Choroid plexus epithelial cell (primary cell): ENCODE measurements around a stretch of chr18.

DNA sequence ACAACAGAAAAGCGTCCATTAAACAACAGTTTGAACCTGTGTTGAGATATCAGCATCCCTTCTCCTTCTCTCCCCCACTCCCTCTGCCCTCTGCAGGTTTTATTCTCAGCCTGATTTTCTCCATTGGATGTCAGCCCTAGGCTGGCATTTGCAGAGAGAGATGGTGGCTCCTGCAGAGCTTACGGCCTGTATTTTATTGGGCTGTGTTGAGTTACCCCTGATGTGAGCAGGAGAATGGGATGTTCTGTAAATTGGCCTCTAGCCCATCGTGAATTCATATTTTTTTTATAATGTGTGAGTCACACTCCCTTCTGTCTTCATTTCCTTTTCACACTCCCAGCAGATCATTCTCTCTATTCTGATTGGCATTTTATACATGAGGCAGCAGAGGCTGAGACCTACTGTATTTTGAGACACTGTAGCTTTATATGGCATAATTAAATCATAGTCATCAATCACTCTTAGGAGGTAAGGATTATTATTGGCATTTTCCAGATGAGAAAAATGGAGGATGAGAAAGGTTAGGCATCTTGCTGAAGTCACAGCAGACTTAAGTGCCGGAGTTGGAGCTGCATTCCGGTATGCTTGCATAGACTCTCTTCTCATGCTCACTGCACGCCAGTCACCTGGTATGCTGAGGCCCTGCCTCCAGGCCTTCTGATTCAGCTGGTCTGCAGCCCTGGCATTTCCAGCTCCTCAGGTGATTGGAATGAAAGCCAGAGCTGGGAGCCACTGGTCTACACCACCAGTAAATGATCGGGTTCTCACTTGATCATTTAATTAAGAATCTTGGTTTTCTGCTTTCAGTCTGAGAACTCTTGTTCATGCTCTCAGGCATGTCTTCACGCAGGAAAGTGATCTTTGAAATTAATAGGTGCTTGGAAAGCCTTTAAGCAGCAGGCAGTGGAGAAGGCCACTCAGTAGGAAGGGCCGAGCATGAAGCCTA lies 142.4 kb downstream of the NEDD4L start:
- RRBS = no CpG with 5 or more reads among the region's 9 CpGs

DNA sequence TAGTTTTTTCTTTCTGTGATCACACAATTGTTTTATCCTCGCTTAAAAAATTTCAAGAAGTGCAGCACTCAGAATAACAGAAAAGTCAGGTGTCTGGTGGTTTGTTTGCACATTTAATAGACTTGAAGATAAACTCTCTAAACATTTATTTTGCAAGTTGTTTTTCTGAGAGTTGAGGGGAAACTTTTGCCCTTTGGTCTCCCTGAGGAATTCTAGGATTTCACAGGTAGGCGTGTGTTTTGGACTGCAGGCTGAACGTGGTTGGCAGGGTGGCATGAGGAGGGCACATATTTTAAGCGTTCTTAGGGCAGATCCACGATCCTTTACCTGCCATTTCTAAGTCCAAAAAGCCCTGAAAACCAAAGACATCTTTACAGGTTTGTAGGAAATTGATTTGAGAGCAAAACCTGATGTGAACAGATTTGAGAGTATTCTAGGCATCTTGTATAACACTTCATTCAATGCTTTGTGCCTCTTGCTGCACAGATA lies 188.7 kb downstream of the NEDD4L start:
- RRBS = no CpG with 5 or more reads among the region's 5 CpGs

DNA sequence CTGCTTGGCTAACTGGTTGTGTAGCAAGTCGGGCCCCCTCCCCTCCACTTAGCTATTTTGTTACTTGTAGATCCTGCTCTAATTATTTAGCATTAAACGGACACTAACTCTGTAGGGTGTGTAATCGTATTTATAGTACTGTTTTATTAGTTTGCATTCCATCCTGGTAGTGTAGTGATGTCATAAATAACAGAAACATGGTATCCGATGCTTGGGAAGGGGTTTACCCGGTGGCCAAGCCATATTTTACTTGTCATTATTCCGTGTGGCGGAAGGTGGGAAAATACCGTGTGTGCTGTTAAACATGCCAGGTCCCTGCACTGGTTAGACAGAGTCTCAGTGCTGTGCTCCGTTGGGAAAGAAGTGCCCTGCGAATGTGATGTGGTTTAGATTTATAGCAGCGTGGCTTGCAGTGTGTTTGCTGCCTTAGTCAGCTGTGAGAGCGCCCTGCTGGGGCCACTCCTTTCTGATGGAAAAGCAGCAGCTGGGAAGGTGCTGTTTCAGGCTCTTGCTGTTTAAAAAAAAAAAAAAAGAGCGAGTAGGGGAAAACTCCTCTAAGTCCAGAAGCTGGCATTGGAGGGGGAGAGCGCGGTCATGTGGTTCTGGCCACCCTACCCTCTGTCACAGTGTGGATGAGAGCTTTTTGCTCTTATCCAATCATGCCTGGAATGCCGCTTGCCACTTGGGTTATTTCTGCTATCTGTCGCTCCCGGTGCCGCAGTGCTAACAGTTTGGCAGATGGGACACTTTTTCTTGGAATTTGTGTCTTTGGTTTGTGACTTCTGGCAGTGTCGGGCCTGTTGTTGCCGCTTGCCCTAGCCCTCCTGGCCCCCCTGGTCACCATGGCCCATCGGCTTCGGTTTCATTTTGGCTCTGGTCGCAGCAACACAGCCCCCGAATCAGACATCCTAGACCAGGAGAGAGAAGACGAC lies 211.0 kb downstream of the NEDD4L start:
- RRBS = no CpG with 5 or more reads among the region's 26 CpGs

DNA sequence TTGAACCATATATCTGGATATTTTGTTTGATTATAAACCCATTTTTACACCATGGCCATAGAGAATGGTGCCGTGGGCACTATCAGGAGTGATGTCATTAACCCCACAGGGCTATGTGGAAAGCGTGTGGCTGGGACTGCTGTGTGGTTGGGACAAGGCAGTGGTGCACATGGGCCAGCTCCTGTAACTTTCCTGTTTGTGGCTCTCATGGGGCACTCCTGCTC lies 240.6 kb downstream of the NEDD4L start:
- RRBS = no CpG with 5 or more reads among the region's 2 CpGs

DNA sequence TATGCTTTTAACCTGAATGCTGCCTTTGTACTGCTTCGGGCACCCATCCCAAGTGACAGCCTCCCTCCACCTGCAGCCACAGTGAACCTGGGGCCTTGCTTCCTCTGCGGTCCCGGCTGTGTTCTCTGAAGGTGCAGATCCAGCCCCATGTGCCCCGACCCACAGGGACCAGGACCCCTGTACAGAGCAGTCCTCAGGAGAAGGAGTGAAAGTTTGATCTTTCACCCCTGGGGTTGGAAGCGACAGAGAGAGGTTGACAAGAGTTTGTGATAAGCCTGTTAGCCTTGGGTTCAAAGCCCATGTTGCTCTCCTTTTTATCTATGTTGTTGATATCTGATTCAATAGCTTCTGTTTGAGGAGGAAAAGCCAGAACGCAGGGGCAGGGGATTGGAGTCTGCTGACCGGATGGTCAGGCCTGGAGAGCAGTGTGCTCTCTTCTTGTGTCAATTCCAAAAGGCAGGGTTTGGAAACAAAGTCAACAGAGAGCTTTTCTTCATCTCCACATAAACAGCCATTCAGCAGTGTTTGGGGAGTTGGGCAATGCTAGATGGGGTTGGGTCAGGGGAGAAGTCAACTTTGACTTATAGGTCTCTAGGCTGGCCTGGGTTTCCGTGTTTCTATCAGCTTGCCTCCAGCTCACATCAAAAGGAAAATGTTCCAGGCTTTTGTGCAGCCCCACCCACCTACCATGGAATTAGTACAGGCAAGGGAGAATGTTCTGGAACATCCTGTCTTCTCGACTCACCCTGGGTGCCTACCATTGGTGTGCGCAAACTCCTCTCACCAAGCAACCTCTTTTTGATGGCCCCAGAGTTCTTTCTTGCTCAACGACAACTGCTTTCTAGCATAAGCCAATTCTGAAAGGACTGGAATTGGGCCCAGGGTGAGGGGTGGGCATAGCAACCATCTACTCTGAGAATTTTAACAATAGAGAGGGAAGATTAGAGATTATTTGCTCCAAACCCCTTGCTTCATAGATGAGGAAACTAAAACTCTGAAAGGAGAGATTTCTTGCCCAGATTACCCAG lies 214.9 kb downstream of the ALPK2 start:
- RRBS = no CpG with 5 or more reads among the region's 11 CpGs

DNA sequence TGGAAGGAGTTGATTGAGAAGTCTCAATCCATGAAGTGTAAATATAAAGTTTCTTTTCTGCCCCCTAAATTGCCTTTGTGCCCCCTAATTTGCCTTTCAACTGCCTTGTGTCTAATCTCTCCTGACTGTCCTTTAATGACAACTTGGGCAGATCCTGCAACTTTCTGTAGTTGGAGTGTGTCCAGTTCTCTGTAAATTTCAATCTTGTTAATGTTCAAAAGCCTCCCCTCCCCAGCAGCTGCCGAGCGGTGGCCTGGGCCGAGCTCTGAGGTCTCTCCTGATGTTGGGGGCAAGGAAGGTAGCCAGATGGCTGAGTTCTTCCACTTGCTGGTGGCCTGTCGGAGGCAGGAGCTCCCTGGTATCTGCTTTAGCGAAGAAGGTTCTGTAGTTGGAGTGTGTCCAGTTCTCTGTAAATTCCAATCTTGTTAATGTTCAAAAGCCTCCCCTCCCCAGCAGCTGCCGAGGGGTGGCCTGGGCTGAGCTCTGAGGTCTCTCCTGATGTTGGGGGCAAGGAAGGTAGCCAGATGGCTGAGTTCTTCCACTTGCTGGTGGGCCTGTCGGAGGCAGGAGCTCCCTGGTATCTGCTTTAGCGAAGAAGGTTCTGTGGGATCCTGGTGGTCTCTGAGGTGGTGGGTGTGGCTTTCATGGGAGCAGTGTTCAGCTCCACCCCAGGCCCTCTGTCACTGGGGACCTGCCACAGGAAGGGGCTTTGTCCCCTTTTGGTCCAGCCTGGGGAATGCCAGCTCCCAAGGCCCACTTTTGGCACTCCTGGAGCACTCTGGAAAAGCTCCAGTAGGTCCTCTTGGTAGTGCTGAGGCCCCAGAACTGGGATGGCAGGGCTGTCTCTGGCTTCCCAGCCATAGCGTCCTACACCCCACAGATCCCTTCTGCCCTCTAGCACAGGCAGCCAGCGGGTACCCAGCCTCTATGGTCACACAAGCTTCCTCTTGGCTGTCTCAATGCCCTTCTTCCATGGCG lies 212.0 kb downstream of the ALPK2 start:
- RRBS = no CpG with 5 or more reads among the region's 11 CpGs

DNA sequence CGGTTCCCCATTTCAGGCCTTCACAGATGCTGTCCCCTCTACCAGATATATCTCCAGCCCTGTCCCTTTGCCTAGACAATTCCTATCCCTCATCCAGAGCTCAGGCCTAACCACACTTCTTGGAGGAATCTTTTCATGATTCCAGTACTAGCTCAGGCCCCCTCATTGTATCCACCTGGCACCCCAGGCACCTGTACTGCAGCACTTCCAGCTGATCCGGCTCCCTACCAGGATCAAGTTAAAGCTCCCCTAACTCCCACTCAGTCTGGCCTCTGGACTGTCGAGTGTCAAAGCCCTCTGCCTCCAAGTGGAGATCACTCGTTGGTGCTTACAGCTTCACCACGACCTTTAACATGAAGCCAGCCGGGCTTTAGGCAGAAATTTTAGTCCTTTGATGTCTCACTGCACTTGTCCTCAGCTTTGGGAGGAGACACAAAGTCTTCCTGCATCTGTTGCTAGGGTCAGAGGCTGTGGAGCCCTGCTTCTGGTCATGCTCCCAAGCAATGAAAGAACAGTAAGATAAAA lies 197.7 kb downstream of the ALPK2 start:
- RRBS = no CpG with 5 or more reads among the region's 6 CpGs

GRCh38 chr18:58442459-58442776 lies 186.5 kb downstream of the ALPK2 start:
- RRBS = no CpG with 5 or more reads among the region's 3 CpGs

DNA sequence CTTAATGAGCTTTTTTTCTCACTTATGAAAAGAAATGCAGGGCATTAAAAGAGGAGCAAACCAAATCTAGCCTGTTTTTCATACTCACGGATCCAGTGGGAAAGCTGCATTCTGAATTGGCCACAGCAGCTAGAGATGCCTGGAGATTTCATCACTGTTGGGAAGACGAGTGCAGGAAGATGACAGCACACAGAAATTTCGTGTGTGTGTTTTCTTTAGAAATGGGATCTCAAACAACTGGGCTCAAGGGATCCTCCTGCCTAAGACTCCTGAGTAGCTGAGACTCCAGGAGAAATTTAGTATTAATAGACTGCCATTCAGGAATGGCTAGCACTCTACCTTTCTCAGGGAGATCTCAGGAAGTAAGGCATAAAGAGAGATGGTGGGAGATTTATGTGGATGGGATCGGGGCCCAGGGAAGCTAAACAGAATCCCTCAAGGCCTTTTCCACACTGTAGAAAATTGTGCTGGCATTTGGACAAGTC lies 181.3 kb downstream of the ALPK2 start:
- RRBS = no CpG with 5 or more reads among the region's 4 CpGs

DNA sequence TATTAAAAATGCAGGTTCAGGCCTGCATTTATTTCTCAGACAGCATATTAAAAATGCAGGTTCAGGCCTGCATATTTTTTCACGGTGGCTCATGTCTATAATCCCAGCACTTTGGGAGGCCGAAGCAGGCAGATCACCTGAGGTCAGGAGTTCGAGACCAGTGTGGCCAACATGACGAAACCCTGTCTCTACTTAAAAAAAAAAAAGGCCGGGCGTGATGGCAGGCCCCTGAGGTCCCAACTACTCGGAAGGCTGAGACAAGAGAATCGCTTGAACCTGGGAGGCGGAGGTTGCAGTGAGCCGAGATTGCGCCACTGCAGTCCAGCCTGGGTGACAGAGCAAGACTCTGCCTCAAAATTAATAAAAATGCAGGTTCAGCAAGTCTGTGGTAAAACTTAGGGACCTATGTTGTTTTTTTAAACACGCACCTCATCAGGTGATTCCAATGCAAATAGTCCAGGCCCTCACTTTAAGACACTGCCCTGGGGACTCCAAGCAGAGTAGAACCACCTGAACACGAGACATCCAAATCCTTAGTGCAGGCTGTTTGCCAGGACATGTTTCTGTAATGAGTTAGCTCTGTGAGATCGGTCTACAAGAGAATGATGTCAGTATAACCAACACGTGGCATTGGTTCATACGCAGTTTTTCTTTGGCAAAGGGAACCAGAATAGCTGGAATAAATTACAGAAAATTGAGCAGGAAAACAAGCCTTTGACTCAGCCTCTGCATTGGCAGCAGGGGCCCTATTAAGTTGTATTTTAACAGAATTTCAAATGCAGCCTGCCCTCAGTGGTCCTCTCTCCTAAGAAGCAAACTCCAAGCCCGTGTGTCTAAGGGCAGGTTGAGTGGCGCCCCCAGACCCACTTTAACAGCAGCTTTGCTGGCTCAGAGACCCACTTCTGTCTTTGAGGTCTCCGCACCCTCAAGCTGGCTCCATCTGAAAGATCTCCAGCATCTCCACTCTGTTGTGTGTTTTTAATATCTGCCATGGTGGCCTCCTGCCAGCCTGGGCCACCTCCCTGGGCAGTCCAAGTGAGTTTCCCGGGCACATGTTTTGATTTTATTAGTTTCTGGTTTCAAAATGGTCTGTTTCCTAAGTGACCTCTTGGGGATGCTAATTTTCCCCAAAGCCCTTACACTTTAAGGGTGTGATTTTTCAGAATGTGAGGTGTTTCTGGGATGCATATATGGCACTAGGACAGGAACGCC lies 61.5 kb downstream of the ALPK2 start:
- RRBS = no CpG with 5 or more reads among the region's 21 CpGs

DNA sequence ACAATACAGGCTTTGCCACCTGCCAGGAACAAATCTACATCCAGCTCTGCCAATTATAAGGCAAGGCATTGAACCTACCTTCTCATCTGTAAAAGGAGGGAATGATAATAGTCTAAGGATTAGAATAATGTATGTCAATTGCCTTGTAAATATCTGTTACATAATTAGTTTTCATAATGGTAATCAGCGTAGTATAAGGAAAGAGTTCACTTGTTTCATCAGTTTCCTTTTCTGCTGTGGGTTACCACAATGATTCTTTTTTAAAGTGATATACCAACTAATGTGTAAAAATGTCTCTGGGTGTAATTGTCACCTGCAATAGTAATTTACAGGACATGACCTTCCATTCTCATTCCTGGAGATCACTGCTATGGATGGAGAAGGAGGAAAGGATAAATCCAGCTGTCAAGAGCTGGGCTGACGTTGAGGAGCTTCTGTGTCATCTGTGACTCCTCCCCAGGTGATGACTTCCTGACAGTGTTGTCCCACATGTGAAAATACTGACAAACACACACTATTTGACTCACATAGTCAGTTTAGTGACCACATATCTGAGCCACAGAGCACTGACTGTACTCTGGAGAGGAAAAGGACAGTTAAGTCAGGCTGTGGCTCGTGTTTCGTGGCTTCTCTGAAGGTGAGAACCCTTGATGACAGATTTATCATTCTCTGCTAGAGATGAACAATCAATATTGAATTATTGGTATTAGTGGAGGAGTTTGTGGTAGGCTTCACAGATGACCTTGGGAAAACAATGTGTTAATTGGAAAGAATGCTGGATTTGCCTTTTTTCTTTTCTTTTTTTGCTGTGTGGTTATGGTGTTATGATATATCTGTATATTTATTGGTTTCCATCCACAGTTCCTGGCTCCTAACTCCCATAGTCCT lies 13.3 kb downstream of the ALPK2 start:
- RRBS = no CpG with 5 or more reads among the region's 4 CpGs

GRCh38 chr18:58754603-58755082 lies 83.4 kb downstream of the MALT1 start:
- RRBS = no CpG with 5 or more reads among the region's 10 CpGs

GRCh38 chr18:58864570-58864684 lies 250 bp upstream of the ZNF532 start:
- RRBS = no CpG with 5 or more reads among the region's 3 CpGs

DNA sequence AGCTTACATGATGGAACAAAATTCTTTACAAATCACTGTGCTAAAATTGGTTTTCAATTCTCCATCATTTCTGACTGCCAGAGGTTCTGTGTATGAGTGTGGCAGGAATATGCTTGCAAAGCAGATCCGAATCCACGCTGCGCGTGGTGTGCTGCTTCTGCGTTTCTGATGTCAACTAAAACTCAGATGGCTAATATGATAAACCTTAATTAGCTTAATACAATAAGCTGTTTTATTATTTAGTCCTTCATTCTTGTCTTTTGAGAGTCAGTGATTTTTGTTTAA lies 2.2 kb downstream of the ZNF532 start:
- RRBS = no CpG with 5 or more reads among the region's 5 CpGs

- RRBS = no CpG with 5 or more reads among the region's 5 CpGs
Observed at GRCh38 chr18:58910821-58911302, 46.2 kb downstream of the ZNF532 start.

DNA sequence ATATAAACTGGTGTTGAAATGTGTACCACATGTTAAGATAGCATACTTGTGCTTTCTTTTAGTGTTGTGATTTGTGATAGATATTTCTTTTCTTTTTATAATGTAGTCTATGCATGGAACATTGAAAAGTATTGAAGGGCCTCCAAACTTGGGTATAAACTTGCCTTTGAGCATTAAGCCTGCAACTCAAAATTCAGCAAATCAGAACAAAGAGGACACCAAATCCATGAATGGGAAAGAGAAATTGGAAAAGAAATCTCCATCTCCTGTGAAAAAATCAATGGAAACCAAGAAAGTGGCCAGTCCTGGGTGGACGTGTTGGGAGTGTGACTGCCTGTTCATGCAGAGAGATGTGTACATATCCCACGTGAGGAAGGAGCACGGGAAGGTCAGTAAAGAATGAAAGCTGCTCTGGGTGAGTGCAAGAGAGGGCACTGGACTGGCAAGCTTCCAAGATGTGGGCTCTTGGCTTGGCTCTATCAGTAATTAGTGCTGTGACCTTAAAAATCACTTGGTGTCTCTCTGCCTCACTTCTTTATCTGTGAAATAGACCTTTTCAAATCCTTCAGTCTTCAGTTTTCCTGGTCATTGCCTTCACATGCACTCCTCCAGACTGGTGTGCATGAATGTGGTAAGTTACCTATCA lies 88.9 kb downstream of the ZNF532 start:
- RRBS = no CpG with 5 or more reads among the region's 3 CpGs

GRCh38 chr18:58966705-58967203 lies 102.1 kb downstream of the ZNF532 start:
- RRBS = no CpG with 5 or more reads among the region's 3 CpGs

GRCh38 chr18:59345784-59346295 lies 13.2 kb downstream of the LMAN1 start:
- RRBS = no CpG with 5 or more reads among the region's 10 CpGs

- RRBS = no CpG with 5 or more reads among the region's 3 CpGs
Observed at GRCh38 chr18:59351560-59351999, 7.5 kb downstream of the LMAN1 start.